Lower leg skin (tissue), 2 donors: ENCODE data around the gene PLD1.

DNA sequence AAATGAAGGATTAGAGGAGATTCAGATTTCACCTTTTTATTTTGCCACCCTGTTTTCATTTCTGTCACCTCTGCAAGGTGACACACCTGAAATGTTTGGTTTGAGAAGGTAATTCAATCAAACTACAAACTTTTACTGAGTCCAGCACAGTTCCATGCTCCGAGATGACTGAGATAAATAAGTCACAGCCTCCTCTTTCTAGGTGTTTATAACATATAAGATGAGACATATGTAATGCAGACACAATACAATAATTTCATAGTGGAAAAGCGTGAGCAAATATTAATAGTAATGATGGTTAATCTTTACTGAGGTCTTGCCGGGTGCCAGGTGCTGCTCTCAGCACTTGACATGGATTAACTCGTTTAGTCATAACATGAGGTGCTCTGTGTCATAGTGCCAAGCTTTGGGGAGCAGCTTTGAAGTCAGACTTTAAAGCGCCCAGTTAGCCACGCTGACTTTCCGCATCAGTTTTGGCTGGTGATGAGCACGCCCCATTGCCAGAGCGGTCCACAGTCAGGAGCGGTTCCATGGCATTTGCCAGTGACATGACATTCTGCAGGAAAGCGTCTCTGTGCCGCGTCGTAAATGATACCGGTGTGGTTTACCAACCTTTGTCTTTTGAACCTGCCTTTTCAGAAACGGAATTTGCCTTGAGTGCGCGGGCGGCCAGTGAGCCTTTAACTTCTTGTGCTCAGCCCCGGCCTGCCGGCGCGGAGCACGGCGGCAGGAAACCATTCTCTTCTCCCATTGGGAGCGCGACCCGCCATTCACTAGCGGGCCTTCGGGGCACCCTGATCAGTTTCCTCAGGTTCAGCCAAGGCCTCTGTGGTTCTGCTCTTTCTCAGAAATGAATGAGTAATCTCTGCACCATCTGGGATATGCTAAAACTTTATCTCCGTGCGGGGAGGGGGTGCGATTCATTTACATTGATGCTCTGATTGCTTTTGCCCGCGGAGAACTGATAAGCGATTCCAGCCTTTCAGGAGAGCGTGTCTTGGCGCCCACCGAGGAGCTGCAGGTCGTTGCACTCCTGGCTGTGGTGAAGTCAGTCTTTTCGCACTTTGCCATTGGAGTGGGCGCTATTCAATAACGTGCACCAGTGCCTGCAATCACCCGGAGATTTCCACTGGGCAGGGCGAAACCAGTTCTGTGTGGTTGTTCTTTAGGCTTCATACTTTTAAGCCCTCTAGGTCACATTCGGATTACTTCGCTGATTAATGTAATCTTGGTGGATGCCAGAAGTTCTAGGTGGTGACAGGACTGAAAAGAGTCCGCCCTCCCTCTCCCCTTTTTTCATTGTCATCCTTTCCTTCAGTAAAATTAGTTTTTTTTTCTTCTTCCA, 1.7 kb upstream of the SLC2A2 start:
- PRO-cap: no peak
- RAMPAGE, long total RNA, 2 experiments: no peak in any of the 2 experiments

DNA sequence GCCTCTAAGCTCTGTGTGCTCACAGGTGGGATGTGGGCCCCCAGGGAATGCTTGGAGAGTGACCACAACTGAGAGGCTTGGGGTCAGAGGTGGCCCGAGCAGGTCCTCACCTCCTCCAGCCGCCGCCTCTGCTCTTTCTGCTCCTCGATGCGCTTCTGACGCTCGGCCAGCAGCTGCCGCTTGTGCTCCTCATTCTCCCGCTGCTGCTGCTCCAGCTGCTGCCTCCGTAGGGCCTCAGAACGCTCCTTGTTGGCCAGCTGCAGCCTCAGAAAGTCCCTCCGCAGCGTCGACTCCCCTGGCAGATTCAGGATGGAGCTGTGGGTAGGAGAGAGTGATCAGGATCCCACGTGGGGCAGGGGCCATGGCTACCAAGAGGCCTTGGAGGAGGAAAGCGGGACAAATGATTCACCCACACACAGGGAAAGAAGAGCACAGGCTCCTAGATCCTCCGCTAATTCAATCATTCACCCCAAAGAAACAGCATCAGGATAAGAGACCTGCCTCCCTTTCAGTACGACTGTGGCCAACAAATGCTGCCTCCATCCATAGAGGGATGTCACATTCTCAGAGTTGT, 130.9 kb upstream of the SLC2A2 start:
- PRO-cap: no peak
- RAMPAGE, long total RNA, 2 experiments: no peak in any of the 2 experiments

DNA sequence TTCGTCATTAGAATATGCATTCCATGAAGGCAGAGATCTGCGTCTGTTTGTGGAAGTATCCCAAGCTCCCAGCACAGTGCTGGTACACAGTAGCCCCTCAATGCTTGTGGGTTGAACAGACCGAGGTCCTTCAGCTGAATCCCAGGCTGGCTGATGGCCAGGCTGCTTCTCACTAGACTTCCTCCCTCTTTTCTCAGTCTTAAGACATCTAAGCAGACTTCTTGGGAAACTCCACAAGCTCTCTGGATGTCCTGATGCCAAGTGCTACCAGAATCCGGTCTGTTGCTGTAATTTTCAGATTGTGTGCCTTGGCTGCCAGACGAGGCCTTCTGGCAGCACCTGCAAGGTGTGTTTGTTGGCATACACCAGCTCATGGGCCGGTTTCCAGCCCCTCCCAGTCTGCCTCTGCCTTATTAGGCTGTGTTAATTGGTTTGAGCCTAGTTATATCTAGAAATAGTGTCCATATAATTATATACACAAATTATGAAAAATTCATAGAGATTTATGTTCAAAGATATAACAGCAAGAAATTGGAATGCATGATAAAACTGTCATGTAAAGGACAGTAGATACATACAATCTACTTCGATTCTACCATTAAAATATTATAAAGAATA, 120.6 kb downstream of the TNIK start:
- PRO-cap: no peak
- RAMPAGE, long total RNA, 2 experiments: no peak in any of the 2 experiments

GRCh38 chr3:171453965-171454532, 6.2 kb downstream of the TNIK start:
- PRO-cap: no peak
- RAMPAGE, long total RNA, 2 experiments: no peak in any of the 2 experiments

DNA sequence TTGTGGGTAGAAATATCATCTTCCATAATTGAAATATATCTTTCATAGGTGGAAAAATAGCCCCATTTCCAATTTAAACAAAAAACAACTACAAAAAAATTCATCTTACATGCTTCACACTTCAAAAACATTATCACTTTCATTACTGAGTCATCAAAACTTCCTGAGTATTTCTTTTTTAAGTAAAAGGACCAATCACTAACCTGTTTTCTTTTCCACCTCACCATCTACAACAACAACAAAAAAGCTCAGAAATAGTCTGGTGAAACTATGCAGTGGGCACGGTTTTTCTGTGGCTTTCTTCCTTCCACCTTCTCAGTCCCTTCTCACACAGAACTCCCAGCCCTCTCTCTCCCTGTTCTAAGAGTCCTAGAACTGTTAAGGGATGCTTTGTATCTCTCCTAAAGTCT, 20.3 kb upstream of the TNIK start:
- PRO-cap: no peak
- RAMPAGE, long total RNA, 2 experiments: no peak in any of the 2 experiments

GRCh38 chr3:171654829-171655258, 155.4 kb downstream of the PLD1 start:
- PRO-cap: no peak
- RAMPAGE, long total RNA, 2 experiments: no peak in any of the 2 experiments

DNA sequence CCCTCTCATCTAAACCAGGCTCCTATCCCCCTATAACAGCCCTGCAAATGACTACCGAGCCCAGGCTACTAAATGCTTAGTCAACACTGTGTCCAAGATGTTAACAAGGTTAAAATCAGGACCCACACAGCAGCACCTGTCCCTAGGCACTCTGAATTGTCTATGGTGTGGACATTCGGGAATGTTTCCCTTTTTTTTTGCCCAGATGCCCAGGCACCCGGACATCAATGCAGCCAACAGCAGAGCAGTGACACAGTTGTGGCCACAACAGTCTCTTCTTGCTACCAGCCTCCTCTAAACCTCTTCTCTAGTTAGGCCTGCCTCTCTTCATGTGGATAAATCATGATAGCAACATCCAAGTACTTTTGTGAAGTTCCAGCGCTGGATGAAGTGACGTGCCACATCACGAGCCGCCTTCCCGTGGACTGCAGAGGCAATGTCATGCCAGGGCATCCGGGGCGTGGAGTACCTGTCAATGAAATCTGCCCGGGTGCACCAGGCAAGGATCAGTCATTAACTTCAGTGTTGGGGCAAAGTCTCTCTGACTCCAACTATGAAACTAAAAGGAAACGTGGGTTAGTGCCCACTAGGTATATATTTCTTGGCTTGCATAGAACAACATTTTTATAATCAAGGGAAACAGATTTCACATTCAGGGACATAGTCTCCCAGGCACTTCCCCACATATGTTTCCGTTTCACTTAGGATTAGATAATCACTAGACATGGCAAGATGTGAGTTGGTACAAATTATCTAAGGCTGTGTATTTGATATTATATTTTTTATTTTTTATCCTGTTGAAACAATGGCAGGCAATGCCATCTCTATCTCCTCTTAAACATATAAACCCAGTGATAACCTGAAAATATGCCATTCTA, 133.7 kb downstream of the PLD1 start:
- PRO-cap: no peak
- RAMPAGE, long total RNA, 2 experiments: no peak in any of the 2 experiments

- PRO-cap: no peak
- RAMPAGE, long total RNA, 2 experiments: no peak in any of the 2 experiments
Observed at GRCh38 chr3:171747037-171747406, 63.3 kb downstream of the PLD1 start.

DNA sequence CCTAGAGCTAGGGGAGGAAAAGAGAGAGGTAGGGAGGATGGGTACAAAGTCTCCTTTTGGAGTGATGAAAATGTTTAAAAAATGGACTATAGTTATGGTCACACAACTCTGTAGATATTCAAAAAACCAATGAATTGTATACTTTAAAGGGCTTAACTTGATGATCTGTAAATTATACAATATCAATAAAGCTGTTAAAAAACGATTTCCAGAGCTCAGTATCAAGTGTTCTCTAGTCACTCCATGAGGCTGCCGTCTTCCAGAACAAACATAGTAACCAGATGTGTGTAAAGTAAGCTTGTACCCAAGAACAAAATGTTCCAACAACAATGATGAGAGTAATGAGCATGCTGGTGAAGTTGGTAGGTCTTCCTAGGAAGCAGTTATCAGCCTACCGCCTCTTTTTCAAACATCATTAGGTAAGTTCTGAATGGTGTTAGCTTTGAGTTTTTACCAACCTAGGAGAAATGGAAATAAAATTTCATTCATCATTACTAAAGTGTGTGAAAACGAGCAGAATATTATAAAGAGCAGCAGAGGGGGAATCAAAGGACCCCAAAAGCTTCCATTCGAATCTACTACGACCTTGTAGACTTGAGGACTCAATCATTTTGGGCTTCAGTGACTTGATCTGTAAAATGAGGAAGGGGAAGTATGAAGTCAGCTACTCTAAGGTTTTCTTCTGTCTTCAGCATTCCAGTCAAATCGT, 45.1 kb downstream of the PLD1 start:
- PRO-cap: no peak
- RAMPAGE, long total RNA, 2 experiments: no peak in any of the 2 experiments

GRCh38 chr3:171809824-171810905, at the start of gene PLD1:
Gene PLD1, minus strand, starts transcription at chr3:171810483.
- PRO-cap: bidirectional peak, plus-strand start at chr3:171810095, minus-strand start at chr3:171809915; bidirectional peak, plus-strand start at chr3:171810309, minus-strand start at chr3:171810159; bidirectional peak, plus-strand start at chr3:171810593, minus-strand start at chr3:171810473; bidirectional peak, plus-strand start at chr3:171810740, minus-strand start at chr3:171810681
- RAMPAGE, long total RNA, 2 experiments: start-site peak on the minus strand in 2 of 2 experiments, at chr3:171810447-171810497 at its widest, 147 to 370 reads per replicate

GRCh38 chr3:171835209-171835449, 8.0 kb upstream of the TMEM212 start:
- PRO-cap: no peak
- RAMPAGE, long total RNA, 2 experiments: no peak in any of the 2 experiments

DNA sequence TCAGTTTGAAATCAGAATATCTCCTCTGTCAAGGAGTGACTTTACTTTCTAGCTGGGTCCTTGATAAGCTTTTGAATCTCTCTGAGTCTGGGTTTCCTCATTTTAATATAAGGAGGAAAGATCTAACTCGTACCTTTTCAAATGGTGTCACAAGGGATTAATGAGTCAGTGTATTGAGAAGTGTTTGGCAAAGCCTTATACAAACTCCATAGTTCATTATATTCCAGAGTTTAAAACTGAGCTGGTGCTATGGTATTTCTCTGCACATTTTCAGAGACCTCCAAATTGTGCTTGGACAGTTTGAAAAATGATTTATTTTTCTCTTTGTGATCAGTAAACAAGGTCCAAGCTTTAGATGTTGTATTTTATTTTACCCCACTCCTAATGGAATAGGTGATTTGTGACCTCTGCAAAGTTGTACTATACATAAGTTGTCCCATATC, 5.5 kb downstream of the FNDC3B start:
- PRO-cap: no peak
- RAMPAGE, long total RNA, 2 experiments: no peak in any of the 2 experiments

DNA sequence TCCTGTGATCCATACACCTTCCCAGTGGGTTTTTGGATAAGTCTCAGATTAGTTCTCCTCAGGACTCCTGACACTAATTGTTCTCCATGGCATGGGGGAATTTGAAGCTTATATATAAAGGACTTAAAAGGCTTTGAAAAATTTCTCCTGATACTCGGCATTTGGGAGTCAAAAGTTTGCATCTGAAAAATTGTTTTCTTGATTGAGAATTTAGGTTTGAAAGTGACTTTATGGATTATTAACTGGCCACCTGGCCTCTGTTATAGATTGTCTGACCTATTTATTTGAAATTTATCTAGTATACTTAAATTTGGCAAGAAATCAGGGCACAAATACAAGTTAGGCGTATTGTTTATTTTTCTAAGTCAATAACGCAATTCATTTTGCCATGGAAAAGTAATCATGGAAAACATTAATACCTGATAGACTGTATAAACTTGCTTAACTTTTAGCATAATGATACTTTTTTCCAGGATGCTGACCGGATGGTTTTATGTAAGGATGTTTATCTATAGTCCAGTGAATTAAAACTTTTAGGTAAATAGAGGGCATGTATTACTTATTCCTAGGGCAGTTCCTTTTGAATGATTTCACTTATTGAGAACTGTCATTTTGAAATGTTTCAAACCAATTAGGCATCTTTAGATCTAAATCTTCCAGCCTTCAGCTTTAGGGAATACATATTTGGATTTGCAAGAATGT, 20.1 kb downstream of the FNDC3B start:
- PRO-cap: no peak
- RAMPAGE, long total RNA, 2 experiments: no peak in any of the 2 experiments

DNA sequence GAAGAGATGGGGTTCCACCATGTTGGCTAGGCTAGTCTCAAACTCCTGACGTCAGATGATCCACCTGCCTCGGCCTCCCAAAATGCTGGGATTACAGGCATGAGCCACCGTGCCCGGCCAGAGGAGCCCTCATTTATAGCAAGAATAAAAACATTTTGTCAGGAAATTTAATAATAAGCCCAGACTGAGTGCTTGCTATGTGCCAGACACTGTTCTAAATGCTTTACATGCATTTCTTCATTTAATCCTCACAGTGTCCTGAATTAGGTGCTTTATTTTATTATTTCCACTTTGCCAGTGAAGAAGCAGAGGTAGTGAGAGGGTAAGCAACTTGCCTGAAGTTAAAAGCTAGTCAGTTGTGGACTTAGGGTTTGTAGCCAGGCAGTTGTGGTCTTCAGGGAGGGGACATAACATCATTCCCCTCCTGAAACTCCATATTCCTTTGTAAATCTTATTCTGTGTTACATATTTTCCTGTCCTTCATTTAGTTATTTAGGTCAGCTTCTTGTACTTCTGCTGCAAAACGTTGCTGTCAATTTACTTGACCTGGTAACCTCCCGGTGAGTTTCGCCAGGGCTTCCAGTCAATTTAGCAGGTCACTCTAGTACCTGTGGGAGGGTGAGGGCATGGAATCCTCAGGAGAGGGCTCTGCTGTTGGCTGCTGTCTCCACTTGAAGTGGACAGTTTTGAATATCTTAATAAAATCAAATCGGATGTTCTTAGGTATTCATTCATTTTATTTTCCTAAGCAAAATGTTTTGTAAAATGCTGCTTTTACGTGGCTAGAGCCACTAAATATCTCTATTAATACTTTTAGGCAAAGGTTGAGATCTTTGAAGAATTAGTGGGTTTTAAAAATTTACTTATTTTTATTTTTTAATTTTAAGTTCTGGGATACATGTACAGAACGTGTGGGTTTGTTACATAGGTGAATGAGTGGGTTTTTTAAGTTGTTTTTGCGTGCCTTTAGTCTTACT, 29.5 kb downstream of the FNDC3B start:
- PRO-cap: no peak
- RAMPAGE, long total RNA, 2 experiments: no peak in any of the 2 experiments

GRCh38 chr3:172096869-172097455, 57.6 kb downstream of the FNDC3B start:
- PRO-cap: no peak
- RAMPAGE, long total RNA, 2 experiments: no peak in any of the 2 experiments

GRCh38 chr3:172110349-172111025, 71.1 kb downstream of the FNDC3B start:
- PRO-cap: no peak
- RAMPAGE, long total RNA, 2 experiments: no peak in any of the 2 experiments

GRCh38 chr3:172204495-172205063, 165.2 kb downstream of the FNDC3B start:
- PRO-cap: no peak
- RAMPAGE, long total RNA, 2 experiments: start-site peak on the plus strand in 1 of 2 experiments, at chr3:172204480-172204812 at its widest, 5 reads per replicate

DNA sequence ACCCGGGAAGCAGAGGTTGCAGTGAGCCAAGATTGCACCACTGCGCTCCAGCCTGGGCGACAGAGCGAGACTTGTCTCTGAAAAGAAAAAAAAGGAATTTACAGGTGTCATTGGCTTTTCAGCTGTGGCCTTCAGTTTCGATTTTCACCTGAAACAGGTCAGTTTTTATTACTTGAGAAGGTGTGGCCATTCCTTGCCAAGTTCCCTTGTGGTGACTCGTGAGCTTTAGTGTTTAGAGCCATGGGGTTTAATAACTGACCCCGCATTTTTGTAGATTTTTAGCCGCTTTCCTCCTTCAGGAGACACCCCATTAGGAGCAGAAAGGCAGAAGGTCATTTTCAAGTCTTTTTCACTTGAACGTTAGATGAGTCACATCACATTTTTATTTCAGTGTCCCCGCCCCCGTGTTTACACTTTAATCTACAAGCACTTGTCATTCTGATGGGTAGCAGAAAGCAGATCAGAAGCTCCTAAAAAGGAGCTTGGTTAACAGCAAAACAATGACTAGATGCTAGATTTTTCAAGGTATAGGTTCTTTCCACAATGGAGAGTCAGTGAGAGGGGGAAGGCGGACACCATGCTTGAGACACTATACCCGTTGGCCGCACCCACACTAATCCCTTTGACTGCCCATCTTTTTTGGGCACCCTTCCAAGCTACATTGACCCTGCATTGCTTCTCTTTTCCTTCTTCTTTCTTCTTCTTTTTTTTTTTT, 132.8 kb downstream of the GHSR start:
- PRO-cap: no peak
- RAMPAGE, long total RNA, 2 experiments: no peak in any of the 2 experiments

GRCh38 chr3:172319632-172320161, 128.6 kb downstream of the GHSR start:
- PRO-cap: no peak
- RAMPAGE, long total RNA, 2 experiments: no peak in any of the 2 experiments

GRCh38 chr3:172512973-172513787, 10.1 kb downstream of the TNFSF10 start:
- PRO-cap: no peak
- RAMPAGE, long total RNA, 2 experiments: no peak in any of the 2 experiments